ENCODE measurements around a stretch of chr2.

- PRO-cap: no peak
Measured at GRCh38 chr2:11235522-11236225, 80.4 kb downstream of the SLC66A3 start.

DNA sequence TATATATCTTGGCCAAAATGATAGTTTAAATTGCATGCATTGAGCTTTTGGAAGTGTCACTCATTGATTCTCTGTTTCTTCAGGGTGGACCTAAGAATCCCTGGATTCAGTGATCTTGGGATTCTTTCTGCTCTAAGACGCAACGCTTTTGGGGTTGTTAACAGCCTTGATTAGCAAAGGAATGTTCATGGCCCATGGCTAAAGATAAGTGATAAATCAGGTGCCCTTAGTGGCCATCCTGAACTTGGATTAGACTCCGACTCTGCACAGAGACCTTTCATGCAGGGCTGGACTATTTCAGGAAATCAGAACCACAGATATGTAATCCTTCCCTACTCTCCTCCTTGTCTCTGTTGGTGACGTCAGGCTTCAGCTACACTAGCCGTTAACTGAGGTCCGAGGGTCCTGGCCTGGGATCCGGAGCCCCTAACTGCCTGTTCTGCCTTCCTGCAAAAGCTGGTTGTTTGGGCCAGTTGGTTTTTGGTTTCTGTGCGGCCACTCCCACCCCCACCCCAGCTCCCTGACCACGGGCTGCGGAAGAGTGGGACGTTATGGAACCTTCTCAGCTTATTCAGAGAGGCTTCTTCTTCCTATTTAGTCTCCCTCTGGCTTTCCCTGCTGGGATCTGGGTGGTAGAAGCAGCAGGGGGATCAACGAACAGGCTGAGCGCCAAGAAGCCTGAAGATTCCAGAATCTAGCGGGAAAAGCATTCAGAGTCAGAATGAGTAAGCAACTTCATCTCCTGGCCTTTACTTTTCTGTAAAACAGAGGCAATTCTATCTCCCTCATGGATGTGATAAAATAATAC, 49.2 kb upstream of the ROCK2 start:
- PRO-cap: no peak

DNA sequence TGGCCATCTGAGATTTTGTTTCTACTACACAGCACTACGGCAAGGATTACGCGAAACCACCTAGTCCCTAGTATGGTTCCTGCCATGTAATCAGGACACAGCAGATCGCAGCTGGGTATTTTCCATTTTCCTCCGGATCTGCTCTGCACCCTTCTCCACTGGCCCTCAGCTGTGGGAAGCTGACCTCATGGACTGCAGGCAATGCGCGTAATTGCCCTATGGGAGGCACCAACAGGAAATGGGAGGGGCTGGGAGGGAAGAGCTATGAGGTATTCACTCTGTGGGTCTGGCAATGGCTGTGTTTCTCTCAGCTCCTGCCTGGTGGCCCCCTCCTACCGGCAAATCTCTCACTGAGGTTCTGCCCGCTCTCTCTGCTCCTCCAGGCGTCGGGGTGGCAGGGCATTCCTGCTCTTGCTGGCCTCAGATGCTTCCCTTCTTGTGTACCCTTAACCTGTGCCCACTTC, 59.3 kb upstream of the ROCK2 start:
- PRO-cap: bidirectional peak, plus-strand start at position 276 of the sequence, minus-strand start at position 167 of the sequence

DNA sequence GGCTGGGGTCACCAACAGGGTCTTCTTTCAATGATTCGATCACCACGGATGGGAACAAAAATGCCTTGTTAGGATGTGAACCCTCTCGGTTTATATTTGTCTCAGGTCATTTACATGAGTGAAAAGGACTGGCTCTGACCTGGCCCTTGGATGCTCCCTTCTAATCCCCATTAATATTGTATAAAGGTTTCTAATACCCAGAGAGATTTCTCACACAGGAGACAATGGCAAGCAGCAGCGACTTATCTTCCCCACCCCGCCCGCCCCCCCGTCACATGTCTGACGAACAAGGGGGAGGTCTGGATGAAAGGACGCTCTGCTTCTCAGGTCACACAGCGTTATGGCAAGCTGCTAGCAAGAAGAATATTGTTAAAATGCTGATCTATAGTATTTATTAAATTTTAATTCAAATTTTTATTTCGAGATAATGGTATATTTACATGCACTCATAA, 30.3 kb upstream of the E2F6 start:
- PRO-cap: no peak

- PRO-cap: no peak
Measured at GRCh38 chr2:11499015-11499656, 33.2 kb upstream of the E2F6 start.

DNA sequence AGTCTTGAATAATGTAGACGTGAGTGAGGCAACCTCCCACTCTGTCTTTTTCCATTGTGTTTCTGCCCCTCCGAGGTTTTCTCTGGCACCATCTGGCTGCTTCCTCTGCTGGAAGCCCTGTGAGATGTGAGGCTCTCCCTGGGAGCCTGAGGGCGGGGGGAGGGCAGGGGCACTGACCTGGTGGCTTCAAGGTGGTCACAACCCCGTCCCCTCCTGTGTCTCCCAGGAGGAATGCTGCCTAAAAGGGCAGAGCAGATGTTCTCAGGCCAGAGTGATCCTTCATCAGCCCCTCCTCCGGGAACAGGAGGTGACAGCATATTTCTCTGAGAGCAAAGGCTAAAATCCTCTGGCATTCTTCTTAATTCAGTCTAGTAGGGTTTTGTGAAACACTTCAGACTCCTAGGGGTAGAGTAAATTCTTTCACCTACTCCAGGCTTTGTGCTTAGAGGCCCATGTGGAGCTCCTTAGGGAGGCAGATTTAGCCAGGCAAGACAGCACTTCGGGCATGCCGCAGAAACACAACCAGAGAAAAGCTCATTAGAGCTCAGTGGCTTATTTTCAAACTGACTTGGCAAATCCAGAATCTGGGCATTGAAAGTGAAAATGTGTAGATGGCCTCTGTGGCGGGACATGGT, 18.3 kb upstream of the GREB1 start:
- PRO-cap: no peak

- PRO-cap: no peak
Measured at GRCh38 chr2:11551633-11551992, 17.8 kb downstream of the GREB1 start.

DNA sequence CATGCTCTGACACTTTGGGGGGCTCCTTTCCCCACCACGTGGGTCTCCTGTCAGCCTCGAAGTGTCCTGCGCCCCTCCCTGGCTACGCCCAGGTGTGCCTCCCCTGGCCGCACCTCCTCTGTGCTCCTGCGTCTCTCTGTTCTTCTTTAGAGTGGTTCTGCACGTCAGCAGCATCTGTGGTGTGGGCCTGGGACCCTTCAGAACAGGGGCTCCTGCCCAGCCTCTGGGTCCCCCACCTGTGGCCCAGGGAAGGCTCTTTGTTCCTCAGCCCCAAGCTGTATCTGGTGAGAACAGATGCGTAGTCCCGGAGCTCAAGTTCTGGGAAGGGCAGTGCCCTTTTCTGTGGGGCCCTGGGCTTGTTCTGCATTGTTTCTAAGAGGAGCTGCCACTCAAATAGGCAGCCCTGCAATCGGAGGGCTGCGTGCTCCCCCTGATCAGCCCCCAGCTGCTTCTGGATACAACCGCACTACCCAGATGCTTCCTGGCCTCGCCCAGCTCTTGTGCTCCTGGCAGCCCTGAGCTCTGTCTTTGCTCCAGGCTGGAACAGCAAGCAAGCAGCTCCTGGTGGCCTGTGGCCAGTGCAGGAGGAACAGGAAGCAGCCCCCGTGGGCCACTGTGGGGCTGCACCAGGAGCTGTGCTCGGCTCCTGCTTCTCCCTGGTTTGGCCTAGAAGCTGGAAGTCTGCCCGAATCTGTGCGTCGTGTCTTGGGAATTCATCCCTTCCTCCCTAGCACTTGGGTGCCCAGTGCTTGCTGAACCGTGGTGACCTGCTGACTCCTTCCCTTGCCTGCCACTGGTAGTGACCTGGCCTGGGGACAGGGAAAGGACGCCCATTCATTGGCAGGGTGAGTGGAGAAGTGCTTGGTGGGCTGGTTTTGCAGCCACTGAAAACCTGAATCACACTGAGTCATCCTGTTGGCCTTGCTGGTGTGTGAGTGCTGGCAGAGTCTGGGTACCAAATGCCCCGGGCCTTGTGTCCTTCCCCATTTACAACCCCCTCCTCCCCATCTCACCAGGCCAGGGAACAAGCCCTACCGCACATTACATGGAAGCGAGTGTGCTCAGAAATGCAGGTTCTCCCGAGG, 27.2 kb upstream of the NTSR2 start:
- PRO-cap: no peak

DNA sequence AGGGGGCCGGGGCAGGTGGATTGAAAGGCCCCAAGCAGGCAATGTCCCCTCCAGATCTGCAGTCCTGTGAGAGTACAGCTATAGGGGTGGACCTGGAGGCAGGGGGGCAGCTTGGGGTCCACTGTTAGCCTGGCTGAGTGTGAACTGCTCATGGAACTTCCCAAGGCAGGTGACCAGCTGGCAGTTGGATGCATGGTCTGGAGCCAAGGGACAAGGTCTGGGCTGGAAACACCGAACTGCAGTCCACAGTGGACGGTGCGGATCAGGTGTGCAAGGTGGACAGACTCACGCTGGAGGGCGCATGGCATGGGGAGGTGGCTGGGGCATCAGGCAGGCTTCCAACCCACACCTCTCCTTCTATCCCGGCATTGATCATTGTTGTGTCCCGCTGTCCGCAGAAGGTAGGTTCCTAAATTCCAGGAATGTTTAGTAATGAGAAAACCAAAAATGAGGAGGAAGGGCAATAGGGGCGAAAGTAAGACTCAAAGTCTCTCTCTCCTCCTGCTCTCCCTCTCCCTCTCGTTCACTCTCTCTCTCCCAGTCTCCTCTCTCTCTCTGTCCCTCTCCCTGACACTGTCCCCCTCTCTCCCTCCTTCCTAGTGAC, 30.4 kb upstream of the LPIN1 start:
- PRO-cap: no peak

- PRO-cap: no peak
Measured at GRCh38 chr2:11749491-11750188, 3.2 kb downstream of the LPIN1 start.

GRCh38 chr2:11822614-11823391, 76.4 kb downstream of the LPIN1 start:
- PRO-cap: no peak

- PRO-cap: unidirectional peak, minus-strand start at chr2:11829980; unidirectional peak, minus-strand start at chr2:11830343
Measured at GRCh38 chr2:11829573-11830689, 83.5 kb downstream of the LPIN1 start.

GRCh38 chr2:12044856-12045221, 298.4 kb downstream of the LPIN1 start:
- PRO-cap: no peak

GRCh38 chr2:12320843-12321739, 395.6 kb upstream of the TRIB2 start:
- PRO-cap: no peak

DNA sequence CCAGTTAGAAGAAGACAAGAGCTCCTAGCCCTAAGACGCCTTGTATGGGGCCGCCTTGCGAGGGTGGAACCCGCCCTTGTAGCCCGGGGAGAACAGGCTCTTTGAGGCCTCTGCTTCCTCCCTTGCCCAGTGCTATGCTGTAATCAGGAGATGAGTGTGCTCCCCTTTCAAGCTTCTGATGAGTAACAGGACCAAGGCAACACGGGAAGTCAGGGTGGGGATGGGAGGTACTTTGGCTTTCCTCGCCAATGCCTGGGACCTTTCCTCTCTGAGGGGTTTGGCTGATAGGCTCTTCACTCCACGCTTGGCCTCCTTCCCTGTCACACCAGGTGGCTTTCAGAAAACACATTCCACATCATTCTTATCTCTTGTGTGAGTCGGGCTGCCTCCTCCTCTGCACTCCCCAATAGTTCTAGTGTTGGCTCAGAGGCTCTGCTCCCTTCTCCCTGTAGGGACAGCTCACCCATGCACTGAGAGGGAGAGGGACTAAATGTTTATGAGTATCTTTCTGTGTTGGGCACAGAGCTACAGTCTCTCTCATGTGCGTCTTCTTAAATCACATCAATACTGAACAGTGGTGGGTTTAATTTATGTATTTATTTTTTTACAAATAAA, 223.6 kb upstream of the TRIB2 start:
- PRO-cap: unidirectional peak, minus-strand start at position 180 of the sequence

GRCh38 chr2:12935158-12935575, 218.4 kb downstream of the TRIB2 start:
- PRO-cap: no peak

DNA sequence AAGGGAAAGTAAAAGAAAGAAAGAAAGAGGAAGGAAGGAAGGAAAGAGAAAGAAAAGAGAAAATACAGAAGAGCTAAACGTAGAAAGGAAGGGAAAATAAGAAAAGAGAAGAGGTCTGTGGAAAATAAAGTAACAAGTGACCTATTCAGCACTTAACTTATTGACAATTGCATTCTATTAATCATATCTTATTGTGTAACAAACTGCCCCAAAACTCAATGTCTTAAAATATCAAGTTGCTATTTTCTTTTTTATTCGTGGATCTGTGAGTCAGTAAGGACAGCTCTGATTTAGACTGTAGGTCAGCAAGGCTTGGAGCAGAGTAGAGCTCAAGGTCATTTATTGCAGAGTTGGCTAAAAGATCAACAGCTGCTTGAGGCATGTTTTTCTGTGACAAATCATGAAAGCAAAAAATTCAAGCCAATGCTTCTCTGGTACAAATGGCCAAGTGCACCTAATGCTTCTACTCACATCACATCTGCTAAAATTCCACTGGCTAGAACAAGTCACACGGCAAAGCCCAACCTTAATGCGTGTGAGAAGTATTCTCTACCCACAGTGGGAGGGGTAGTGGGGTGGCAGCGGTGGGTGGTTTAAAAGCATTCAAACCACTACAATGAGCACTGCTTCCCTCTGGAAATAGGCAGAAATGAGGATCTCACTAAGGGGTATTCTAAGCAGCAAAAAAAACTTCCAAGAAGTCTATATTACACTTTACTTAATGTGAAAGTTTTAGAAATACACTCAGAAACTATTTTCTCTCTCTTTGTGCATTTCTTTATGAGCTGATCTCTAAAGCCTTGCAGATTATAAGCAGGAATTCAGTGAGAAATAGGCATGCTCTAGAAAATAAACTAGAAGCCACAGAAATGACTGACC, 497.7 kb upstream of the LRATD1 start:
- PRO-cap: no peak

- PRO-cap: no peak
Measured at GRCh38 chr2:14872860-14873145, 240.3 kb downstream of the LRATD1 start.

- PRO-cap: no peak
Measured at GRCh38 chr2:15554363-15555160, 6.6 kb downstream of the NBAS start.

DNA sequence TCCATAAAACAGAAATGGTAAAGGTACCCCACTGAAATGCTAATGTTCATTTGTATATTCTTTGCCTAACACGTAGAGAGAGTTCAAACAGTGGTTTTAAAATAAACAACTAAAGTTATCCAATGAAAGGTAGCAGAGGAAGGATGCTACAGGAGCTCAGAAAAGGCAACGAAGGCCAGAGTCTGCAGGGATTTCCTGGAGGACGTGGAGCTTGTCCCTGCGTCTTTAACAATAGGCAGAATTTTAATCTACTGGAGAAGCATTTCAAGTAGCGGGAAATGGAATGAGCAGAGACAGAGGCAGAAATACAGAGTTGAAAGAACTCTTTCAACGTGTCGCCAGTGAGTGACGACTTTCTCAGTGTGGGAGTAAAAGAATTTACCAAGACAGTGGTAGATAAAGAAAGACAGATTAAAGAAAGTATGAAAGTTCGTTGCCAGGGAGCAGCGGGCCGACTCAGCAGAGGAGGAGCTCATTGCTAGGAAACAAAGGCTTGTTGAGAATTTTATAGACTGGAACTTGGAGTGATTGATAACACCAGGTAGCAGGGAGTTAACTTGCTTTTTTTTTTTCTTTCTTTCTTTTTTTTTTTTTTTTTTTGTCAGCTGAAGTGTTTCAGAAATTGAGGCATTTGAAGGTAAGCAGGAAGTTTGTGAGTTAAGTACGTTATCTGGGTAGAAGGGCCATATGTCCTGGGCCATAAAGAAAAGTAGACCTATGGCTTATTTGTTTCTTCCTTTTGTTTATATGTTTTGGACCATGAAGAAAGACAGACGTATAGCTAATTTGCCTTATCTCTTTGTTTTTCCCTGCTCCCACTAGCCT, 625 bp upstream of the NBAS start:
- PRO-cap: no peak

All from parotid gland (tissue), 1 donor.